ENCODE data around the genes NIPA2, CYFIP1 and NPAP1.

GRCh38 chr15:22715132-22716009, 71.1 kb upstream of the NIPA1 start:
- PRO-cap, result no peak
- RAMPAGE, long total RNA, 2 experiments, result no peak in any of the 2 experiments

DNA sequence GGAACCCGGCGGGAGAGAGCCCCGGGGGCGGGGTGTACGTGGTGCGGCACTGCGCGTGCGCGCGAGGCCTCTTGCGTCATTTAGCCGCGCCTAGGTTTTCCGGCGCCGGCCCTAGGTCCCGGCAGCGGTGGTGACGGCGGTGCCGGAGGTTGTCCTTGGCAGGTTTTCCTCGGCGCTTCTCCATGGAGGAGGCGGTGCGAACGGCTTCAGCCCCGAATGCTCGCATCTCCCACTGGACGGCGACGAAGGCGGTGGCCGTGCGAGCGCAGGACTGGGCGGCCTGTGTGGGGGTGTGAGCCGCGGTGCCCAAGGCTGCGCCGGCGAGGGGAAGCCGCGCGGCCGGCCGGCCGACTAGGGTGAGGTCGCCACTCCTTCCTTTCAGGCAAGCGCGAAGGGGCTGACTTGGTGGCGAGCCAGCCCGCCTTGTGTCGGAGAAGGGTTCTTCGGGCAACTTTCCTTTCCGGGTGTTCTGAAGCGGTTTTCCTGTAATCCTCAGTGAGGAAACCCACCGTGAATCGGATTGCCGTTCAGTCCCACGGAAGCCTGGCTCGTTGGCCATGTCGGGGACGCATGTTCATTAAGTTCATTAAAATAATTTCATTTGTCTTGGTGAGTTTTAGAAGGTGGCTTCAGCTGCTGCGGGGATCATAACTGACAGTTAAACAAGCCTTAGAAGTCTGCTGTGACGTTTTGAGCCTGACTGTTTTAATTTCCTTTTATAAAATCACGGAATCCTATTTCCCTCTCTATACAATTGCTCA, at the start of gene NIPA2:
Gene NIPA2, plus strand, starts transcription at position 101 of the 761 bp plus-strand sequence.
- PRO-cap, result bidirectional peak, plus-strand start at position 124 of the sequence, minus-strand start outside the sequence
- RAMPAGE, long total RNA, 2 experiments, result start-site peak on the plus strand in 1 of 2 experiments, centred at positions 136 to 264 of the sequence, 43 to 120 reads per replicate

DNA sequence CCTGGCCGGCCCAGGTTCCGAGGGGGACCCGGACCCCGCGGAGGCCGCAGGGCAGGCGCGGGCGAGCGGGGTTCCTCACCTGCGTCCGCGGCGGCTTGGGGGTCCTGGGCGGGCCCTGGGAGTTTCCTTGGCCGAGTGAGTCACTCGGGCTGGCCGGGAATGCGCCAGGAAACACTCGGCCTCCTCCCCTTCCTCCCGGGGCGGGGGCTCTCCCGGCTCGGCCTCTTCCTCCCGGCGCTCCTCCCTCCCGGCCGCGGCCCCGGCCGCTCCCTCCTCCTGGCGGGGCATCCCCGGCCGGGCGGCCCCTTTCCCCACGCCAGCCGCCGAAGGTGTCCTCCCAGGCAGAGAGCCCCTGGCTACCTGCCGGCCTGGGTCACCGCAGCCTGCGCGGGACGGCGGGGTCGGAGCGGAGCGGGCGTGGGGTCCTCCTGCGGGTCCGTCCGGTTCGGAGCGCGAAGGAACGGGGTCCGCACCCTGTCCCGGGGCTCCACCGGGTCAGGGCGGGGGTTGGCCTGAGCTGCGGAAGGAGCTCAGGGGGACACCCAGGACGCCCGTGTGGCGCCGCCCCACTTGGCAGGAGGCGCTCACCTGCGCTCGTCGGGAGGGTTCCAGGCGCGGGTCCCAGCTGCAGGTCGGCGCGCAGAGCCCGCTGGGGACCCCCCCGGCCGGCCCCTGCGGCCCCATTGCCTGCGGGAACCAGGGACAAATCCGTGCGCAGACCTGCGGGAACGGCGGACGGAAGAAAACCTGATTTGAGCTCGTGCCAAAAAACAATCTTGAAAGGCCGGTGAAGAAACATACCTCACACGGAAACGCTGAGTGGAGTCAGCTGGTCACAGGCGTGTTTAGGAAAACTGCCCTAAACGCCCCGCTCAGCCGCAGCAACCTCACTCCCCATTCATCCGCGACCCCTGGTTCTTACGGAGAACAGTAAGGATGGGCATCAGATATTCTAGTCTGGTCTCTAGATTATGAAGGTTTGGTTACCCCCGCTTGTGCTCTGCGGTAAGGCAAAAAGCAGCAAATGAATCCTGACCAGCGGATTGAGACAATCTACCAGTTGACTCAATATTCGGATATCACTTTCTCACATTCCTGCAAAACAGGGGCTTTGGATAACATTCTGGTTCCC, at the start of gene CYFIP1:
Gene CYFIP1, minus strand, starts transcription at position 161 of the 1,132 bp plus-strand sequence.
- PRO-cap, result bidirectional peak, plus-strand start at position 271 of the sequence, minus-strand start at position 97 of the sequence
- RAMPAGE, long total RNA, 2 experiments, result start-site peak on the minus strand in 2 of 2 experiments, centred at positions 150 to 601 of the sequence, 46 to 329 reads per replicate

- PRO-cap, result no peak
- RAMPAGE, long total RNA, 2 experiments, result no peak in any of the 2 experiments
These were observed 191.0 kb upstream of the NDN start for GRCh38 chr15:23877968-23878543.

DNA sequence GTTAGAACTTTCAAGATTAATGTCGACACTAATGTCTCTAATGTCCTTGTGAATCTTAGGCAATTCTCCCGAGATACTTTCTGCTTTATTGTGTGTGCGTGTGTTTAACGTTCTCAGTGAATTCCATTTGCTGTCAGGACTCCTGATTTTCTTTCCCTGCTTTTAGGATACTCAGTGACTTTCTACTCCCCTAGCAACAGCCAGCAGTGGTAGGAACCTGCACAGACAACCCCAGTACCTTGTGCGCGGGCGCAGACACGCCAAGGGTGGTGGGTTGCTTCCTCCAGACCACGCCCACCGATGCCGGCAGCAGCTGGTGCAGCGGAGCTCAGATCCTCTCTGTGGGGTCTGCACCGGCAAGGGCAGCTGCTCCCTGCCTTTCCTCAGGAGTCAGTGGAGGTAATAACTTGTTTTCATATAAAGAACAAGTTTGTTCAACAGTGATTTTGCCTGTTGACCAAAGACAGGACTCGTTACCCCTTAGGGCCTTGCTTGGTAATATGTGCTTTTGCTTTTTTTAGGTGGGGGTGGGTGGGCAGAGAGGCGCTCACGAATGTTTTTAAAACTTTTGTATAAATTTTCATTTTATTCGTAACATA, 225.1 kb upstream of the NDN start:
- PRO-cap, result no peak
- RAMPAGE, long total RNA, 2 experiments, result start-site peak on the plus strand in 1 of 2 experiments, centred at position 296 of the sequence, 12 reads per replicate

GRCh38 chr15:24675518-24676215, at the start of gene NPAP1:
Gene NPAP1, plus strand, starts transcription at chr15:24675775.
- PRO-cap, result no peak
- RAMPAGE, long total RNA, 2 experiments, result no peak in any of the 2 experiments

DNA sequence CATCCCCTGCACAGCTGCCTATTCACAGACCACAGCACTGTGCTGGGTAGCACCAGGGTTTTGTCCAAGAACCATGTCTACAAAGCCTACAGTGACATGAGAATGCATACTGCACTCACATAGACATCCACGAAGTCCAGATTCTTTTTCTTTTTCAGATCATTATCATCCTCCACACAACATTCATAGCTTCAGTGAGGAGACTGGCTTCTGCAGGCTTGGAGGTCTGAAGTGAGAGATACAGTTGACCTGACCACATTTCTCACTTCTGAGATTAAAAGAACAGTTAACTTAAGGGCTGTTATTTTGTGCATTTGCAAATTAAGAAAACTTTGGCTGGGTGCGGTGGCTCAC, 137.5 kb upstream of the SNRPN start:
- PRO-cap, result no peak
- RAMPAGE, long total RNA, 2 experiments, result no peak in any of the 2 experiments

DNA sequence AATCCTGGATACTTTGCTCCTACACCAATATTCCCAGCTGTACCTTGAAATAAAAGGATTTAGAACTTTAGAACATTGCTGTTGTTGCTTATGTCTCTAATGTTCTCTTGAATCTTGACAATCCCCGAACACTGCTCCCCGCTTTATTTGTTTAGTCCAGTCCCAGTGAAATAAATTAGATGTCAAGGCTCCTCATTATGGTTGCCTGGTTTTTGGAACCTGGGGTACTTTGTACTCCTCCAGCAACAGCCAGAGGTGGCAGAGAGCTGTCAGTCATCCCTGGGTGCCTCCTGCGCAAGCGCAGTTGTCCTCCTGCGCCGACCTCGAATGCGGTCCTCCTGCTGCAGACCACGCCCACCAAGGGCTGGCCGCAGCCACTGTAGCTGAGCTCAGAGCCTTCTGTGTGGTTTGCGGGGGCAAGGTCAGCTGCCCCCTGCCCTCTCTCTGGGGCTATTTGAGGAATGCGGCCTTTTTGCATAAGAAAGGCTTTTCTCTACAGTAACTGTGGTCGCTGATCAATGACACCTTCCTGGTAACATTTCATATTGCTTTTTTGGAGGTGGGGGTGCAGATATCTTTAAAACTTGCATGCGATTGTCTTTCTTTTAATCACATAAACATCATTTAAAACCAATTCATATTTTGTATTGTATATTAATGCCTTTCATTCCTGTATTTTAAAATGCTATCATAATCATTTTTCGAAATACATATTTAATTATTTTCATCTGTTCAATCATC, 131.3 kb upstream of the SNRPN start:
- PRO-cap, result no peak
- RAMPAGE, long total RNA, 2 experiments, result no peak in any of the 2 experiments

DNA sequence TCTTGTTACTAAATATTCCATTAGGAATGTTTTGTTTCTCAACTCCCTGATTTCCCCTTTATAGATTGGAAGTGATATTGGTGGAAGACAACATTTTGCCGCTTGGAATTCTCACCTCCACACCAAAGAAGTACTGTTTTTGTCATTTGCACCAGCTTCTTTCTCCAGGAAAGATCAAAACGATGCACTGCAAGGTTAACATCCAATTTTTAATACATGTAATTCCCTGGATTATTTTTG, 156.8 kb downstream of the SNRPN start:
- PRO-cap, result no peak
- RAMPAGE, long total RNA, 2 experiments, result no peak in any of the 2 experiments

- PRO-cap, result no peak
- RAMPAGE, long total RNA, 2 experiments, result no peak in any of the 2 experiments
These were observed 71 bp upstream of the UBE3A start for GRCh38 chr15:25439054-25439135.

GRCh38 chr15:25811827-25812799, 51.0 kb downstream of the ATP10A start:
- PRO-cap, result no peak
- RAMPAGE, long total RNA, 2 experiments, result no peak in any of the 2 experiments

DNA sequence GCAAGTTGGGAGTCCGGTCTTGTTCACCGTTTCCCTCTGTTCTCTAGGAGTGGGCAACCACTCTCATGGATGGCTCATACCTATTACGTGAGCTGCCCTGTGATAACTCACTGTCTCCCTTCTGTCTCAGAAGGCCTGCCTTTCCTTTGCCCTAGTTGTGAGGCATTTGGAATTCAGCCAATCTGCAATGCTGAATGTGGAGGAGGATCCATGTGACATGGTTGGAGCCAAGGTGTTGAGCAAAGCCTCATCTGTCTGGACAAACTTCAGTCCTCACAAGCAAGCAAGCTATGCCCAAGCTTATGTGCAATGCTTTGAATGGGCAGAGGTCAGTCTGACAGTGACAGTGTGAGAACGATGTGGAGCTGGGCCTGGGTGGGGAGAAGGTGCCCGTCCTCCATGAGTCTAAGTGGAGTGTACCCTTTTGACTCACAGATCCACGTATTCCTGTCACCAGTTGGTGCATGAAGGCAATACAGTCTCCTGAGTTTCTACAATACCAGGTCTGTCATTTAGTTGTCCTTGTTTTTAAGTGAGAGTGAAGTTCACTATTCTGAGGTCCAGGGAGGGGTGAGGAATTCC, 37.9 kb upstream of the ATP10A start:
- PRO-cap, result no peak
- RAMPAGE, long total RNA, 2 experiments, result no peak in any of the 2 experiments

- PRO-cap, result no peak
- RAMPAGE, long total RNA, 2 experiments, result no peak in any of the 2 experiments
These were observed 70.6 kb upstream of the ATP10A start for GRCh38 chr15:25933599-25934161.

DNA sequence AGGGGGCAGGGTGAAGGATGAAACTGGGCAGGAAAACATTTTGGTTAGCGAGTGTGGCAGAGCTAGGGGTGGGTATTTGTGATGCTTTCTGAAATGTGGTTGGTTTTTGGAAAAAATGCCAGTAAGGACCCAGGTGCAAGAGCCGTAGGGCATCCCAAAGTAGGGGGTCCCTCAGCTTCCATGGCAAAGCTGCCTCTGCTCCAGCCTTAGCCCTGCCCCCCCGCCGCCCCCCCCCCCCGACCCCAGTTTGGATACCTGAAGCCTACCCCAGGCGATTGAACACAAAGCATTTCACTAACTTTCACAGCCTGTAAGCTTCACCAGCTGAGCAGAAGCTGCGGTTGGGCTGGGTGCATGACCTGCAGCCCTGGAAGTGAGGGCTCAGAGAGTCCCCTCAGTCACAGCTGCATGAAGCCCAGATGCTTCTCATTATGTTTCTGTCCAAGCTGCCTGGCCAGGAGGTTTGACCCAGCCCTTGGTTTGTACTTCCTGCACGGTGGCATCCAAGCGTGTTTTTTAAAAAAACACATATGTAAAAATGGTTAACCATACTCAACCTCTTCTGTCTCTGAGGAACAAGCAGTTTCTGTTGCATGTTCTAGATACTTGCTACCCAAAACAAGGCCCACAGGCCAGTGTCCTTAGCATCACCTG, 75.8 kb upstream of the ATP10A start:
- PRO-cap, result no peak
- RAMPAGE, long total RNA, 2 experiments, result no peak in any of the 2 experiments

DNA sequence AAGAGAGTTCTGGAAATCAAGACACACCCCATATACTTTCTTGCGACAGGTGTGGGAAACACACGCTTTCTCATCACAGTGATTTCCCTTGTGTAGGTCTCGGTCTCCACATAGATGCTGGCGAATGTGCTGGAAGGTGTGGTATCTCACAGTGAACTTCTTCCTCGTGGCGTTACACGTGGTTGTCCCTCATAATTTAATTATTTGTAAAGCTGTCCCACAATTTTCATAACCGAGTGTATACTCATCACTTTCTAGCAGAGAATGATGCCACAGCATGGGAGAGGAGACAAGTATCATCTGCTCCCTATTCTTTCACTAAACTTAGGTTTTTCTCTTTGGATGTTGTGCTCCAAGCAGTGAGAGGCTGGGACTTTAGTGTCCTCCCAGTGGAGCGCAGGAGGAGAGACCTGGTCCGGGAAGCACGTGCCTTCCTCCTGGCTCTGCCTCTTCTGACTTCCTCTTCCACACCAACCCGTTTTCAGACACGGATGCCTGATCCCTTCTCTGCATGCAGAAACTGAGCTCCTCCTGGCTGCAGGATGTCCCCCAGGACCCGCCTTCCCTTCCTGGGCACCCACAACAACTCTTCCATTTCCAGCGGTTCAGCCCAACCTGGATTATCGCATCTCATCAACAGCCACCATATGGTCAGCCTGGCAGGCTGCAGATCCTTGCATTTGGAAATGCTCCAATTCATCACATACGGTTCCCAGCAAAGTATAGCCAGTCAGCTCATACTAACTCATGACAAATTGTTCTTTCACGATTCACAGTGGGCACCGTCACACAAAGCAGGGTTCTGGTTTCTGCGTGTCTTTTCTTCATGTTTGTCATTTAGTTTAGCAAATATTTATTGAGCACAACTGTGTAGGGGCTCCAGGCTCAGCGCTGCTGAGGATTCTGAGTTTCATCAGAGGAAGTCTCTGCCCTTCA, 124.7 kb downstream of the GABRG3 start:
- PRO-cap, result no peak
- RAMPAGE, long total RNA, 2 experiments, result start-site peak on the plus strand in 2 of 2 experiments, centred at positions 318 to 365 of the sequence, 12 to 19 reads per replicate

DNA sequence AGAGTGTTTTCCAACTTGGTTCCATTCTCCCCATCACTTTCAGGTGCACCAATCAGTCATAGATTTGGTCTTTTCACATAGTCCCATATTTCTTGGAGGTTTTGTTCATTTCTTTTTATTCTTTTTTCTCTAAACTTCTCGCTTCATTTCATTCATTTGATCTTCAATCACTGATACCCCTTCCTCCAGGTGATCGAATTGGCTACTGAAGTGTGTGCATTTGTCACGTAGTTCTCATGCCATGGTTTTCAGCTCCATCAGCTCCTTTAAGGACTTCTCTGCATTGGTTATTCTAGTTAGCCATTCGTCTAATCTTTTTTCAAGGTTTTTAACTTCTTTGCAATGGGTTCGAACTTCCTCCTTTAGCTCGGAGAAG, 60.2 kb upstream of the OCA2 start:
- PRO-cap, result no peak
- RAMPAGE, long total RNA, 2 experiments, result no peak in any of the 2 experiments

GRCh38 chr15:28160422-28161169, 61.5 kb upstream of the OCA2 start:
- PRO-cap, result no peak
- RAMPAGE, long total RNA, 2 experiments, result start-site peak on the minus strand in 1 of 2 experiments, at chr15:28160757-28160969 at its widest, 7 reads per replicate

DNA sequence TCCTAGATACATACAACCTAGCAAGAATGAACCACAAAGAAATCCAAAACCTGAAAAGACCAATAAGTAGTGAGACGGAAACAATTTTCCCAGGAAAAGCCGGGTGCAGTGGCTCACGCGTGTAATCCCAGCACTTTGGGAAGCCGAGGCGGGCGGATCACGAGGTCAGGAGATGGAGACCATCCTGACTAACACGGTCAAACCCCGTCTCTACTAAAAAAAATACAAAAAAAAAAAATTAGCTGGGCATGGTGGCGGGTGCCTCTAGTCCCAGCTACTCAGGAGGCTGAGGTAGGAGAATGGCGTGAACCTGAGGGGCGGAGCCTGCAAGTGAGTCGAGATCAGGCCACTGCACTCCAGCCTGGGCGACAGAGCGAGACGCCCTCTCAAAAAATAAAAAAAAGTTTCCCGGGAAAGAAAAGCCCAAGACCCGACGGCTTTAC, 23.6 kb downstream of the GOLGA8G start:
- PRO-cap, result no peak
- RAMPAGE, long total RNA, 2 experiments, result no peak in any of the 2 experiments

DNA sequence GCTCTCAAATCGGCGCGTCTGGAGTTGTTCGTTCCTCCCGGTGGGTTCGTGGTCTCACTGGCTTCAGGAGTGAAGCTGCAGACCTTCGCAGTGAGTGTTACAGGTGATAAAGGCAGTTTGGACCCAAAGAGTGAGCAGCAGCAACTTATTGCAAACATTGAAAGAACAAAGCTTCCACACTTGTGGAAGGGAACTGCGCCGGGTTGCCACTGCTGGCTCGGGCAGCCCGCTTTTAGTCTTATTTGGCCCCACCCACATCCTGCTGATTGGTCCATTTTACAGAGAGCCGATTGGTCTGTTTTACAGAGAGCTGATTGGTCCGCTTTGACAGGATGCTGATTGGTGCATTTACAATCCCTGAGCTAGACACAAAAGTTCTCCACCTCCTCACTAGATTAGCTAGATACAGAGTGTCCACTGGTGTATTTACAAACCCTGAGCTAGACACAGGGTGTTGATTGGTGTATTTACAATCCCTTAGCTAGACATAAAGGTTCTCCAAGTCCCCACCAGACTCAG, 45.4 kb downstream of the NSMCE3 start:
- PRO-cap, result no peak
- RAMPAGE, long total RNA, 2 experiments, result start-site peak on the minus strand in 1 of 2 experiments, centred at position 223 of the sequence, 45 reads per replicate

DNA sequence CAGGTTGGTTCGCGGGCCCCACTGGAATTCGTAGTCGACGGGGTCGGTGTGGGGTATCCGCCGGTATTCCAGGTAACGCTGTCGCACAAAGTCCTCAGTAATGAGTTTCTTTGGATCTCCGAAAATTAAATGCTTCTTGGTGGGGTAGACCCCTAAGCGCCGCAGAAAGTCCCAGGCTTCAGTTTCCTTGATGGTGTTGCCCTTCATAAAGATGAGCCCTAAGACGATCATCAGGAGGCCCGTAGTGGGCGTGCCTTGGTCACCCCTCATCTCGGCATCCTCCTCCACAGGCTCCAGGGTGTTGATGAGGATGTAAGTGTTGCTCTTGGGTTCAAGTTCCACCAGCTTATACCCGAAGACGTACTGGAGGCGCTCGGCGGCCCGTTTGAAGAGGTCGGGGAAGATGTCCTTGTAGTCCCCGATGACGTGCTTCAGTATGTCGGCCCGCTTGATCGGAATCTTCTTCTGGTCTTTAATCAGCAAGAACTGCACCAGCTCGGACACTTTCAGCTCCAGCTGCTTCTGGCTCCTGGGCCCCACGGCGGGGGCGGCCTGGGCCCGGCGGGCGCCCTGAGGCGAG, 594 bp downstream of the NSMCE3 start:
- PRO-cap, result no peak
- RAMPAGE, long total RNA, 2 experiments, result no peak in any of the 2 experiments